Peripheral blood mononuclear cell (primary cell): ENCODE results near the gene RHBDL1.

DNA sequence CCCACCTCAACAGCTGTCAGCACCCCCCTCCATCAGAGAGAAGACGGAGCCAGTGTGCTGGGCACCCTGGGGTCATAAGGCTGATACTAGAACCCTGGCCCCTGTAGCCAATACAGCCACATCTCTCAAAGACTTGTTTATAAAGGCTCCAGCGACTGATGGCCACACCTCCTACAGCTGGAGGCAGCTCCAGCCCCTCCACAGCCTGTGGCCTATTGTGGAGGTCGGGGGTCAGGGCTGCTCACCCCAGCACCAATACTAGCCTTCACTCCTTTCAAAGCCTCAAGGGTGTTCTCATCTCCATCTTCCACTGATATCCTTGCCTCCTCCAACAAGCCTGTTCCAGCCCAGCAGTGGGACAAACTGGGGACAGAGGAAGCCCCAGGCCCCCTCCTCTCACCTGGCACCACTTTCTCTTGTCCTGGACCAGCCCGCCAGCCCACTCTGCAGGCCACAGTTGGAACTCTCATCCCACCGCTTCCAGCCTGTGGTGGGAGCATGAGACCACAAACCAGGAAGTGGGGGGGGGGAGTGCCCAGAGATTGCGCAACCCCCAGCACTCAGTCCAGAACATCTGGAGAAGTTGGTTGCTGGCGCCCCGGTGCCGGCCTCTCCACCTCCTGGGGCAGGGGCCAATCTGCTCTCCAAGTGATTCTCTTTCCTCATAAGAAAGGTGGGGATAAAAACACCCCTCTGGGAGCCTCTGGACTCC is 2.0 kb upstream of the MPG start:
- PRO-cap, 8 experiments = no peak in any of the 8 experiments

- PRO-cap, 8 experiments = peak in 4 of 8 experiments; most common plus-strand start chr16:78764 (in 1); most common minus-strand start chr16:78746 (in 3)
Measured at GRCh38 chr16:78350-79570, 735 bp downstream of the MPG start.

DNA sequence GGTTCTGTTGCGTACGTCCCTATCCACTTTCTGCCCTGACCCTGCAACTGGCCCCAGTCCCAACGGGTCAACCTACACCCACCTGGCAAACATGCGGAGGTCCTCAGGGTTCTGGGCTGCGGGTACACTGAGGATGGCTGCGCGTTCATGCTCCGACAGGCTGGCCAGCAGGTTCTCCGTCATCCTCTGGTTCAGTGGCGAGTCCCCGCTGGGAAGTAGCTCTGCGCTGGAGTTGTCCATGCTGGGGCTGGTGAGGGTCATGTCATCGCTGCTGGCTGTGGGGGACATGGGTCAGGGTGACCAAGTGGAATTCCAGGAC is 10.6 kb downstream of the MPG start:
- PRO-cap, 8 experiments = no peak in any of the 8 experiments

GRCh38 chr16:119845-120283 is 18.6 kb downstream of the NPRL3 start:
- PRO-cap, 8 experiments = no peak in any of the 8 experiments

- PRO-cap, 8 experiments = peak in 7 of 8 experiments; most common minus-strand start chr16:181308 (in 6)
Measured at GRCh38 chr16:180816-181947, 923 bp downstream of the HBQ1 start.

GRCh38 chr16:189871-190463 is 9.7 kb downstream of the HBQ1 start:
- PRO-cap, 8 experiments = peak in 2 of 8 experiments; most common minus-strand start chr16:190207 (in 1)

DNA sequence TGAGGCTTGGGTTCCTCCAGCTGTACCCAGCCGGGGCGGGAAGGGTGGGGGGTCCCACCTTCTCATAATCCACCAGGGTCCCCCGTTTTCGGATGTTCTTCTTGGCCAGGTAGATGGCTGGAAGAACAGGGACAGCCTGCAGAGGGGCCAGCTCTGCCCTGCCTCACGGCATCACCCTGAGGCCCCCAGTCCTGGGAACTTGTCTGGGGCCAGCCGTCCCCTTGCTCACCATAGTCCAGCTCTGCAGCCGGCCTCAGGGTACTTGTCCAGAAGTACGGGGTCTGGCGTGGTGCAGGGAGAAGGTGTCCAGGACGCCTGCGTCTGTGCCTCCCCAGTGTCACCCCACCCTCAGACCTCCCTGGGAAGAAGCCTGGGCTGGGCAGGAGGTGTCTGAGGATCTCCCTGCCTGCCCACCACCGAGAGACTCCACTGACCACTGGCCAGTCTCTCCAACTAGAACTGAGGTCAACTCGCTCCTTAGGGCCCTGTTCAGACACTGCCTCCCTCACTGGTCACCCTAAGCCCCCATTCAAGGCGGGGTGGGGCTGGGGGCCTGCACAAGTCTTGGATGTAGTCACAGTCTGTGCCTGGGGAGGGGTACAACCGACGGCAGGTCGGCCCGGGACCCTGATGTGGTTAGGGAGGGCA is 1.6 kb downstream of the RGS11 start:
- PRO-cap, 8 experiments = no peak in any of the 8 experiments

DNA sequence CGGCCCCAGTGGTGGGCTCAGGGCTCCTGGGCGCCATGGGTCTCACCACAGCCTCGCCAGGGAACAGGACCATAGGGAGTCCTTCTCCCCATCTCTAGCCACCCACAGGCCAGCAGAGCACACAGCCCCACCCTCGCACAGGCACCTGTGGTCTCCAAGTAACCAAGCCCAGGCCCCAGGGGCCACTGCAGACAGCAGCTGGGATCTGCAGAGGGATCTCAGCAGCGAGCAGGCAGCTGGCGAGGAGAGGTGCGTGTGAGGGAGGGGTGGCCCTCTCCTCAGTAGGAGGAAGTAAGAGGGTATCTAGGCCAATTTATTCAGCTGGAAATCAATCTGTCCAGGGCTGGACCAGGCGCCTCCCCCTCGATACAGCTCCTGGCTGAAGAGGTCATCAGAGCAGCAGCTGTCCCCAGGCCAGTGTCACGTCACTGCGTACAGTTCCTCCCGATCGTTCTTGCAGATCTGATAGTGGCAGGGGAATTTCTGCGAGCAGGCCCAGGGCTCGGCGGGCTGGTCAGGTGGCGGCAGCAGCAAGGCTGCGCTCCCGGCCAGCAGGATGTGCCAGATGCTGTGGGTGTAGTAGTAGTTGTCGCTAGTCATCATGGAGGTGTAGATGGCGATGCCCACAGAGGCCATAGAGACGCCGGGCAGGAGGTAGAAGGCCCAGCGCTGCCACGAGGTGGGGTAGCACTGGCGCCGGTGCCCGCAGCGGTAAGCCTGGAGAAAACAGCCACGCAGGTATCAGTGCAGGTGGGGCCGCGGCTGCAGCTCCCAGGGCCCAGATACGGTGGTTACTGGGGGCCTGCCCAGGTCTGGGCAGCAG is 1.4 kb upstream of the MRPL28 start:
- PRO-cap, 8 experiments = no peak in any of the 8 experiments

DNA sequence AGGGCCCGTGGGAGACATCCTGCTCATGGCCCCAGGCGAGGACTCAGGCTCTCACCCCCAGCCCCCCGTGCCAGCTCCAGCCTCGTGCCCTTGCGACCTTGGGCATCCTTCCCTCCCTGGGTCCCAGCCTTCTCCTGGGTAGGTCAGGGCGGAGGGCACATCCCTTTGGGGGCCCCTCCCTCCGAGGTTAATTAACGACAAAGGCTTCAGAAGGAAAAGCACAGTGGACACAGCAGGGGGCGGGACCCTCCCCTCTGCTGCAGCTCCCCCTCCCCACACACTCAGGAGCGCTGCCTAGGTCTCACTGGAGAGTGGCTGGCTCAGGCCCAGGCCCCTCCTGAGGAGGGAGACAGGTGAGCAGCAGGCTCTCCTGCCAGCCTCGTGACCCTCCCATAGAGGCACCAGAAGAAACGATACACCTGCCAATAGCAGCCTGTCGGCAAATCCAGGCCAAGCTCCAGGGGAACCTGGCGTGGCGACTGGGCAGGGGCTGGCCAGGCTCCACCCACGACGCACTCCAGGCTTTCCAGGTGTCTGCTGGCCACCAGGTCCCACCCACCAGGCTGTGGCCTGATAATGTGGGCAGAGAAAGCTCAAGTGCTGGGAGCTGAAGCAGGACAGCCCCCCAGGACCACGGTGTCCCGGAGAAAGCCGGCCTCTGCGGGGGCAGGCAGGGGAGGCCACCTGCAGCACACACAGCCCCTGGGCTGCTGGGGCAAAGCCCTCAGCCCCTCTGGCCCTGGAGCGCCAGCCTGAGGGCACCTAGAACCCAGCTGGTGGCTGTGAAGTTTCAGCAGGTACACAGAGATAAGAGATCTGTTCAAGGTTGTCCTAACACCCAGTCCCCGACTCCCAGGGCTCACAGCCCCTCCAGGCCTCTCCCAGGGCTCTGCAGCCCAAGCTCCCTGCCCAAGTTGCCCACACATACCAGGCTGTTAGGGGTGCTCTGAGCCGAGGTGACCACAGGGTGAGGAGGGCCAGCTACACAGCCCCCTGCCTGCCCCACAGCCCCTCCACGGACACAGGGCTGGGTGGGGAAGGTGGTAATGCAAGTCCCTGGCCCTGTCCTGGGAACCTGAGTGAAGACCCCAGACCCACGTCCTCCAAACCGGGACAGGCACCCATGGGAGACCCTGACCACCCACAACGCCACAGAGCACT is 2.5 kb downstream of the PGAP6 start:
- PRO-cap, 8 experiments = no peak in any of the 8 experiments

DNA sequence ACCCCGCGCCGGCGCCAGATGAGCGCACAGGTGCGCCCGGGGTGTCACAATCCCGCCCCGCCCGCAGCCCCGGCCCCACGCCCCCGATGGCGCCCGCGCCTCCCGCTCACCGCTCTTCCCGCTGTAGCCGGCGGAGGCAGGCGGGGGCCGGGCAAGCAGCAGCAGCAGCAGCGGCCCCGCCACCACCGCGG is 292 bp downstream of the PGAP6 start:
- PRO-cap, 8 experiments = no peak in any of the 8 experiments

GRCh38 chr16:391760-392509 is 5.1 kb upstream of the NME4 start:
- PRO-cap, 8 experiments = peak in 3 of 8 experiments; most common plus-strand start chr16:392290 (in 3)

DNA sequence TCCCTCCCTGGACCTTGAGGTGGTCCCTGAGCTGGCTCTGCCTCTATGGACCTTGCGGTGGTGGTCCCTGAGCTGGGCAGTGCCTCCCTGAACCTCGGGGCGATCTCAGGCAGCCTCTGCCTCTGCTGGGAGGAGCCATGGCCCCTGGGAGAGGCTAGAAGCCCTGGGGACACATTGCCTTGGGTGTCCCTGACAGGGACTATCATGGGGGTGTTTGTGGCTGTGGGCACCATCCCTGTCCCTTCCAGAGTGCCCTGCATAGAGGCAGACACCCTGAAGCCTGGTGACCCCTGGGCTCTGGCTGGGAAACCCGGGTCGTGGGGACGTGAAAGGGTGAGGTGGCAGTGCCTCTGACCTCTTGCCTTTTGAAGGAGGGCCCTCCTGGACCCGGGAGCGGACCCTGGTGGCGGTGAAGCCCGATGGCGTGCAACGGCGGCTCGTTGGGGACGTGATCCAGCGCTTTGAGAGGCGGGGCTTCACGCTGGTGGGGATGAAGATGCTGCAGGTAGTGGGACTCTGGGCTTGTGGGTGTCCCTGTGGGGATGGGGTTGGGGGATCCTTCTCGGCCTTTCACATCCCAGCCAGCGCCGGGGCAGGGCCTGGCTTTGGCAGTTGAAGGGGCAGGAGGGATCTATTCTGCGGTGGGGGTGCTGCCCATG is 1.7 kb downstream of the NME4 start:
- PRO-cap, 8 experiments = no peak in any of the 8 experiments

- PRO-cap, 8 experiments = peak in 1 of 8 experiments; most common plus-strand start chr16:426158 (in 1); most common minus-strand start chr16:426164 (in 1)
Measured at GRCh38 chr16:426102-426306, 555 bp downstream of the RAB11FIP3 start.

DNA sequence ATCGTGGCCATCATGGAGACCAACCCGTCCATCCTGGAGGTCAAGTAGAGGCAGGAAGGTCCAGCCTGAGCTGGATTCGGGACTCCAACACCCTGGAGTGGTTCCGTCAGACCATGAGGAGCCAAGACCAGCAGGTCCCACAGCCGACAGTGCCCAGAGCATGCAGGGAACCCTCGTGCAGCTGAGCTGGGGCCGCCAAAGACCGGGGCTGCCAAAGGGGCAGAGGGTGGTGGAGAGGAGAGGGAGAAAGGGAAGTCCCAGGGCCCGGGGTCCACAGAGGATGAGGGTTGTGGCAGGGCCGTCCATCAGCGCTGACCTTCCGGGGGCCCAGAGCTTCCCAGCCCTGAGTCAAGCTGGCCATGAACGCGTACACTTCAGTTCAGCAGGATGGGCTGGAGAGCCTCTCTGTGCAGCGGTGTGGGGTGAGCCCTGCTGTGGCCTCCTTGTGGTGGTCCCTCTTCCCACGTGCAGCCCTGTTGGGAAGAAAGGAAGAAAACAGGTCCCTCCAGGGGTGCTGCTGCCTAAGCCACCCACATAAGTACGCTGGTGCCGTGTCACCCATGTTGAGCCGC is 6.6 kb upstream of the CAPN15 start:
- PRO-cap, 8 experiments = no peak in any of the 8 experiments

GRCh38 chr16:584152-584741 is 5.6 kb upstream of the RAB40C start:
- PRO-cap, 8 experiments = no peak in any of the 8 experiments

DNA sequence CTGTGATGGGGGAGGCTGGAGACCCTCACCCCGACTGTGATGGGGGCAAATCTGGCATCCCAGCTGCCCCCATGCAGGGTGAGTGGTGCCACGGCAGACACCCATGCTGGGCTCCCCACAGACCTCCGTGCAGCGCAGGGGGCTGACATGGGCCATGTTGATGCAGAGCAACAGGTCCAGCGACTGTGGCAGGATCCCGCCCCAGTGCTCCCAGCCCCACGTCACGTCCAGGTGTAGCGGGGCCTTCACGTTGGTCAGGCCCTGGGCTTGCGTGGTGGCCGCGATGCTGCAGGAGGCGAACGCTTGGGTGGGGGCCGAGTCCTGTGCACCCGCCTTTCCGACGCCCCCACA is 641 bp downstream of the METTL26 start:
- PRO-cap, 8 experiments = no peak in any of the 8 experiments

DNA sequence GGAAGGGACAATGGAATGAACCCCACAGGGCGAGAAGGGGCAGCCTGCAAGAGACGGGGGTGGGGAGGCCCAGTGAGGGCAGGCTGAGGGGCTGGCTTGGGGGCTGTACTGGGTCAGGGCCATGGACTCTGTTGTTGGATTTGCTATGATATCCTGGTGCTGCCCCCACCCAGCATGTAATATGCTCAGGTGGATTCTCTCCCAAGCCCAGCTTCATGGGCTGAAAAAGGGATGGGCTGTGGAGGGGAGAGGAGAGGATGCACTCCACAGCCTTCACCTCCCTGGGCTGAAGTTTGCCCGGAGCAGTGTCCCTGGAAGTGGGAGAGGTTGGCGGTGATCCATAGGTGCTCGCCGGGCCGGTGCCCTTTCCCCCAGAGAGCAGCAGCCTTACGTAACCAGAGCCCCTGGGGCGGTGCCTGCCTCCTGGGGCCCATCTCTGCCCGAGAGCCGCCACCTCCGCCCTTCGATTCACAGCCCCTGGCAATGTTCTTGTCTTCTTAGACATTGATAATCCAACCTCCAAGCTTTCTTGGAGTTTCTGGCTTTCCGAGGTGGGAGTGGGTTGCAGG is 3.4 kb upstream of the WDR90 start:
- PRO-cap, 8 experiments = no peak in any of the 8 experiments

GRCh38 chr16:665401-666451 is 2.2 kb upstream of the RHOT2 start:
- PRO-cap, 8 experiments = no peak in any of the 8 experiments

DNA sequence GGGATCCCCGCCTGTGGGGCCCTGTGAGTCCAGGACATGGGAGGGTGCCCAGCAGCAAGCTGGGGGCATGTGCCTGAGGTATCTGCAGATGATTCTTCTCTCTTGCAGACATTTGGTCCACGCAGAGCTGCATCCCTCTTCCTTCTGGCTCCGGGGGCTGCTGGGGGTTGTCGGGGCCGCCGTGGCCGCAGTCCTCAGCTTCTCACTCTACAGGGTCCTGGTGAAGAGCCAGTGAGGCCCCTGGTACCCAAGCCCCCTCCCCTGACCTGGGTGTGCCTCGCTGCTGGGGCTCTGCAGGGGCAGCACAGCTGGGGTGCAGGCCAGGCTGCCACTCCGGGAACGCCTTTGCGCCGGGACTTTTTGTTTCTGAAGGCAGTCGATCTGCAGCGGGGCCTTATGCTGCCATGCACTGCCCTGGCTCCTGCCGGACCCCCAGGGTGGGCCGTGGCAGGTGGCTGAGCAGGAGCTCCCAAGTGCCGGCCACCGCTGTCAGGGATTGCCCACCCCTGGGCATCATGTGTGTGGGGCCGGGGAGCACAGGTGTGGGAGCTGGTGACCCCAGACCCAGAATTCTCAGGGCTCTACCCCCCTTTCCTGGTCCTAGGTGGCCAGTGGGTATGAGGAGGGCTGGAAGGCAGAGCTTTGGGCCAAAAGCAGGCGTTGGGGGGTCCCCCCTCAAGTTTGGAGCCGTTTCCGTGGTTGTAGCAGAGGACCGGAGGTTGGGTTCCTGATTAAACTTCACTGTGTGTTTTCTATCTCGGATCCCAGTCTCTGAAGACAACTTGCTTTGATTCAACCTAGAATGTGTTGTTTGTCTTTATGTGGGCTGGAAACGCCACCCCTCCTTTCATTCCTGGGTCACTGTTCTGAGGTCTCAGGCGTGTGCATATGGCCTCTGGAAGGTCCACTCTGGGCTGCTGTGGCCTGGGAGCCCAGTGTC is 1.8 kb upstream of the RHBDL1 start:
- PRO-cap, 8 experiments = no peak in any of the 8 experiments

- PRO-cap, 8 experiments = peak in 3 of 8 experiments; most common plus-strand start chr16:675544 (in 1)
Measured at GRCh38 chr16:675397-676193, at the start of gene RHBDL1. RHBDL1 (plus strand) TSS chr16:675671.